LHCN-M2 (cell line): ENCODE data around the gene PDE1A.

DNA sequence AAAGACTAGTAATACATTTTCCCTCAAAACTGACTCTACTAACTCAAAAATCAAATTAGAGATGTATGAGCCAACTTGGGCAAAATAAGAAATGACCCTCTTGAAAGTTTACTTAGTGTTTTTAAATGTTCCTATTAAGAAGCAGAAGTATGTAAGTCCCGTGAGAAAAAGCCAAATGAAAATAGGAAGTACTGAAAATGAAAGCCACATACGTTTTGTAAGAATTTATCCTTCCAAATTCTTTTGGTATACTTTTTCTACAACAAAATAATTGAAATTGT, 148.0 kb upstream of the ITGA4 start:
- RAMPAGE, long total RNA: no peak

GRCh38 chr2:181311926-181312148, 145.3 kb upstream of the ITGA4 start:
- RAMPAGE, long total RNA: no peak

- RAMPAGE, long total RNA: no peak
Observed at GRCh38 chr2:181381496-181381695, 75.8 kb upstream of the ITGA4 start.

DNA sequence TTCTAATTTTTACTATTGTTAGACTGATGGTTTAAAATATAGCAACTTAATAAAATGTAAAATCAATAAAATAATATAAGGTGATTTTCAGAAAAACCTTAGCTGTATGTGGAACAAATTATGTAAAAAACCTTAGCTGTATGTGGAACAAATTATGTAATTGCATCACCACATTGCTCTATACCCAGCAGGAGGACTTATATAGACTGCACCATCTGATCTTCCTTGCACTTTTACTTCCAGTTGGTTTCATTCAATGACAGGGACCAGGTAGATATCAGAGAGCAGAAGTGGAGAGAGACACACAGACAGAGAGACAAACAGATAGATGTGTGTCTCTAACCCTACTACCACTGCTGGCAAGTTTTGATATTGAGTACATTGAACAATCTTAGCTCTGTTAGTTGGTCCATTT, 62.6 kb upstream of the ITGA4 start:
- RAMPAGE, long total RNA: no peak

DNA sequence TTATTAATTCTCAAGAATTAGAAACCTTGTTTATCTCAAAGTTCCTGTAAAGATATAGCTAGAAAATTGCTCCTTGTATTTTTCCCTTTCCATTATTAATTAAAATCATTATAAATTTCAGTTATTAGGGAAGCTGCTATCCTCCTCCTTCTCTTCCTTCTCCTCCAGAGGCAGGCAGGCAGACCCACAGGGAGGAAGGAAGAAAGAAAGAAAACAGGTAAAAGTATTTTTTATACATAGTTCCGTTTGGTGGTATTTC, 19.6 kb upstream of the ITGA4 start:
- RAMPAGE, long total RNA: no peak

DNA sequence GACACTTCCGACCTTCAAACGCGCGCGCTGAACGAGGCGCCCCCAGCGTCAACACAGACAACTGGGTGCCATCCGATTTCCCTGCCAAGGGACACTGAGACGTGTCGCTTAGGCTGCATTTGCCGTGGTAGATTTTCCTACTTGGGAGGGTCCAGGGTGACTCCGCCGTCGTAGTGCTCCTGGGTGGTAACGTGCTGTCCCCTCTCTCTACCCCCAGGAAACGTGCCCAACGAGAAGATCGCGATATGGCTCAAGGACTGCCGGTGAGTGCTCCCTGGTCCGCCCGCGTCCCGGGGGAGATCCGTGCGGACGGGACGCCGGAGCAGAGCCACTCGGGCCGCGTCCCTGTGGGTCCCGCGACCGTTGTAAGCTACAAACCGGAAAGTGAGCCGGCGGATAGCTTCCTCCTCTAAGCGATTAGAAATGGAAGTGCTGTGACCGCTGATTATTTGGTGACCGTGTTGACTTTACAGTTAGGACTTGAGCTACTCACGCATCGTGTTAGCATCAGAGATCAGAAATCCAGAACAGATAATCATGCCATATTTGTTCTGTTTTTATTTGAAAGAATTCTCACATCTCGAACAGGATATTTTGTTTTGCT, 970 bp downstream of the ITPRID2 start:
- RAMPAGE, long total RNA: no peak

DNA sequence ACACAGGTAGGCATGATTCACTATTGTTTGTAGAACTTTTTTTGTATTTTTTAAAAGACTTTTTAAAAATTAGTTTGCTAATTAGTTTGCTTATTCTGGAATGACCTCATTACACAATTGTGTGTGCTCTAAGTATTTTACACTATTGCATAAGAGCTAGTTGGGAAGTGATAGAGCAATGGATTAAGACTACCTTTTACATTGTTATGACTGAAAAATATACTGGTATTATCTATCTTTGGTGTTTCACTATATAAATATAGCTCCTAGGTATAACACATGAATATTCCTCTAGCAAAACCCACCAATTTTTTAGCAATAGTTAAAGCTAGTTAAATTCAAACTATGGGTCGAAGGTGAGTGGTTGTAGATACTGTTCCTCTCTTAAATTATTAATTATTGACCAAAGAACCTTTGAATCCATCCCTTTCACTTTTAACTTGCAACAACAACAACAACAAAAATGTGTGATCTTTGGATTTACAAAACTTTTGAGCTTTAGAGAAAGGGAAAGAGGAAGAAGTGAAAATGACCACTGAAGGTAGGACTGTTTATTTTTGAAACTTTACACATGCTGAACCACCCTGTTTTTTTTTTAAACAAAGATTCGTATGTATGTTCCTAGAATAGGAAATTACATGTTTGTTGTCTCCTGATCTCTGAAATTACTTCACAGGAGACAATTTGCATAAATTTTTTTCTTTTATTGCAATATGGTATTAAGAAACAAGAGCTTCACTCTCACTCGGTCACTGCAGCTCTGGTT, 18.7 kb downstream of the ITPRID2 start:
- RAMPAGE, long total RNA: no peak

DNA sequence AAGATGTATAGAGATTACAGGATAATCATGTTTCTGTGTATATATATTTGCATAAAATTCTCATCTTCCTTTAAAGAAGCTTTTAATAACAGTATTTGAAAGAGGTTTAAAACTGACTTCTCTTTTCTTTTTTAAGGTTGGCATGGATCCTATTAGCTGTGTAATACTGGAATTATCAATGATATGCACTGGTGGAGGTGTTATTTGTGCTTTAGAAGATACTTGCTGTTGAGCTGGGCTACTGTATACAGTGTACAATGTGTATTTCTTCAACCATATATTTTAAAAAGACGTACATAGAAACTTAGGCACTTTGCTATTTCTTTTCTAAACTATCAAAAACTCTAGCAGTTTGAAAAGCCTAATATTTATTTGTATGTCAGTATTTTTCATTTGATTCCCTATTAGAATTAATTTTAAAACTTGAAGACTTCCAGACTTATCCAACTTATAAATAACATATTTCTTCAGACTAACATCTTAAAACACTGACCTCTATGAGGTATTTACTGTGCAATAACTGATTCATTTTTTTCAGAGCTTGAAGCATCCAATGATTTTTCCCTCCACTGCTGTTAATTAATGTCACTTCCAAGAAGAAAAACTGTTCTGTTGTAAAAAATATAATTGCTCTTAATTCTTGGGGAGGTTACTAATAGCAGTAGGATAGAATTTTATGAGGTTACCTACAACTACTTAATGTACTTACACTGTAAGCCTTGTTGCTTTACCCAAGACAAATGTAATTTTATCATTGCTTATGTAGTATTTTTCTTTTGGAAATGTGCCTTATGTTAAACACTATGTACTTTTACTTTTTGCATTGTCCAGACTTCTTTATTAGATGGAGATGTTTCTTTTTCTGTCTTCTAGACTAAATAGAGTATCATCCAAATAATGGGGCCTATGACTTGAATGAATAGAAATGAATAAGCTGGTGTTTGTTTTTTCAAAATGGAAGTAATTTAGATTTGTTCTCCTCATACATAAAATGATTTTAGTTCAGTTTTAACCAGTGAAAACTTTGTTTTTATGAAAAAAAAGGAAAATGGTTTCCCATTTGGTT, 38.2 kb downstream of the ITPRID2 start:
- RAMPAGE, long total RNA: no peak

- RAMPAGE, long total RNA: no peak
Observed at GRCh38 chr2:182030982-182031469, 45.4 kb downstream of the PPP1R1C start.

GRCh38 chr2:182408881-182409458, 17.9 kb downstream of the PDE1A start:
- RAMPAGE, long total RNA: no peak

GRCh38 chr2:182426356-182427524, at the start of gene PDE1A:
TSS of gene PDE1A (minus strand) at chr2:182427036.
- RAMPAGE, long total RNA: no peak

- RAMPAGE, long total RNA: no peak
Observed at GRCh38 chr2:184765597-184765819, 167.2 kb downstream of the ZNF804A start.

- RAMPAGE, long total RNA: no peak
Observed at GRCh38 chr2:186180392-186180981, 305.6 kb upstream of the ZC3H15 start.

GRCh38 chr2:186589123-186589584, 702 bp upstream of the ITGAV start:
- RAMPAGE, long total RNA: no peak

- RAMPAGE, long total RNA: no peak
Observed at GRCh38 chr2:186887111-186887535, 38.2 kb upstream of the ZSWIM2 start.

- RAMPAGE, long total RNA: no peak
Observed at GRCh38 chr2:187504785-187505737, 49.2 kb downstream of the TFPI start.

DNA sequence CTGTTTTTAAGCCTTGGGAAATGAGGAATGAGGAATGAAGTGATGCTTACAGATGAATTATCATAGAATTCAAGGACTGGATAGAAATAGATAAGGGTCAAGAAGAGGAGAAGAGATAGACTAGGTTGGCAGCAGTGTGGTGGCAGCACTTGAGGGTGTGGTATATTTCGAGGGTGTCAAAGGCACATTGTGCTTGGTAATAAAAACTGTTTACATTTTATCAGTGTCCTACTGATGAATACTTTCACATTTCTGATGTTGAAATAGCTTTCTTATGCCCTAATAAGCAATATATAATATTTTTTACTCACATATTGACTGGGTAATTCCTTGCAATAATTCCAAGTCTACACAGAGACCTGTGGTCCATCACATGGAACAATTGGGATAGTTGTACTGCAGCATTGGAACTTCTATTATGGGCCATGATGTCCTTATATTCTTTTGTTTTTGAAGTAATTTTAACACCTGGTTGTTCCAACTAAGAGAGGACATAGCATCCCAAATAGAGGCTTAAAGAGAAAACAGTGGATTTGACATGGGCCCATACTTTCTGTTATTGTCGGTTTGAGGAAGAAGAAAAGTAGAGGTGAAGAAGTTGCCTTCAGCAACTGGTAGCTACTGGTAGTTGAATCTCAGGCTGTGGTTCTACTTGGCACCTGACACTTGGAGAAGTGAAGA, 3.2 kb downstream of the TFPI start:
- RAMPAGE, long total RNA: no peak

DNA sequence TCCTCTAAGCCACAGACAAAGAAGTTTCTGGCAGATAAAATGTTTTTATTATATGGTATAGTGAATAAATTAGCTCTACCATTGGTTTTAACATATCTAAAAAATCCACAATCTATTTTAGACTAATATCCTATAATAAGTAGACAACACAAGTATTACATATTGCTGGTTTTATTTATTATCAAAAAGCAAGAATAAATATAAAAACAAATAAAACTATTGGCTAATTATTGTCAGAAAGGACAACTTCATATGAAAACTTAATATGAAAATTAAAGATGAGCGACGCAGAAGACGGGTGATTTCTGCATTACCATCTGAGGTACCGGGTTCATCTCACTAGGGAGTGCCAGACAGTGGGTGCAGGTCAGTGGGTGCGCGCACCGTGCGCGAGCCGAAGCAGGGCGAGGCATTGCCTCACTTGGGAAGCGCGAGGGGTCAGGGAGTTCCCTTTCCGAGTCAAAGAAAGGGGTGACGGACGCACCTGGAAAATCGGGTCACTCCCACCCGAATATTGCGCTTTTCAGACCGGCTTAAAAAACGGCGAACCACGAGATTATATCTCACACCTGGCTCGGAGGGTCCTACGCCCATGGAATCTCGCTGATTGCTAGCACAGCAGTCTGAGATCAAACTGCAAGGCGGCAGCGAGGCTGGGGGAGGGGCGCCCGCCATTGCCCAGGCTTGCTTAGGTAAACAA, 168.2 kb upstream of the GULP1 start:
- RAMPAGE, long total RNA: no peak

GRCh38 chr2:188142731-188142947, 149.0 kb upstream of the GULP1 start:
- RAMPAGE, long total RNA: no peak

GRCh38 chr2:188278320-188279156, 13.1 kb upstream of the GULP1 start:
- RAMPAGE, long total RNA: no peak